NALM6 (cell line): ENCODE data around the gene SOX15.

- PRO-cap: no peak
These were observed 16.6 kb downstream of the CHRNB1 start for GRCh38 chr17:7461165-7462098.

DNA sequence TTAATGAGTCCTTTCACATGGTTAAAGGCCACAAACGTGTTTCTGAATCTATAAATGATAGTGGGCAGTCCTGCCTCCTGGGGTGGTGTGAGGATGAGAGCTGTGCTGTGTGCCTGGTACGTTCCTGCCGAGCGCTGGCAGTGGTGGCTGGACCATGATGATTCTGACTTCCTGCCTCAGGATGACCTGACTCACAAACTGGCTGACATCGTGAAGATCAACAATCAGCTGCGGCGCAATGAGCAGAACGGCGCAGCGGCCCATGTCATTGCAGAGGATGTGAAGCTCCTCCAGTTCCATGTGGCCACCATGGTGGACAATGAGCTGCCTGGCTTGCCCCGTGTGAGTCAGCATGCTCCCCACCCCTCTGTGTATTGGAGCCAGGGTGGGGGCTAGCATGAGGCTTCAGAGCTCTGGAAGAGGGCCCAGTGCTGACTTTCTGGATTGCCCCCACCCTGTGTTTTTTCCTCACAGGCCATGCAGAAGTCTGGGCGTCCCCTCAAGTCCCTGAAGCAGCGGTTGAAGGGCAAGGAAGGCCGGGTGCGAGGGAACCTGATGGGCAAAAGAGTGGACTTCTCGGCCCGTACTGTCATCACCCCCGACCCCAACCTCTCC, 16.0 kb downstream of the SLC35G6 start:
- PRO-cap: no peak

DNA sequence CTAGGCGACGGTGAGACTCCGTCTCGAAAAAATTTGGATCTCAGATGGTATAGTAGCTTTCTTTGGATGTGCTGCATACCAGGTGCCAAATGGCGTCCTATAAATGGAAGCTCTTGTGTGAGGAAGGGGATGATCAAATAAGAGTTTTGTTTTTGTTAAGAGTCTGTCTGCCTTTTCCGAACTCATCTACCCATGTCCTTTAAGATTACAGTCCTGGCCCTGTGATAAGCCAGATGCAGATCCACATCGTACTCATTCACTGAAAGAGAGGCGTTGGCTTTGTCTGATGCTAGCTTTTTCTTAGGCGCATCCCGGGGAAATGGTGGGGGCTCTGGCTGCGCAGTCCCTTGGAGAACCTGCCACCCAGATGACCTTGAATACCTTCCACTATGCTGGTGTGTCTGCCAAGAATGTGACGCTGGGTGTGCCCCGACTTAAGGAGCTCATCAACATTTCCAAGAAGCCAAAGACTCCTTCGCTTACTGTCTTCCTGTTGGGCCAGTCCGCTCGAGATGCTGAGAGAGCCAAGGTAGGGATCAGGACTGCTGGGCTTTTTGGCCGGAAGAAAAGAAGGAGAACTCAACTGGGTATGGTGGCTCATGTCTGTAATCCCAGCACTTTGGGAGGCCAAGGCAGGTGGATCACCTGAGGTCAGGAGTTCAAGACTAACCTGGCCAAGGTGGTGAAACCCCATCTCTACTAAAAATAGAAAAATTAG, 26.9 kb downstream of the SLC35G6 start:
- PRO-cap: no peak

GRCh38 chr17:7574961-7575270, 2.3 kb downstream of the EIF4A1 start:
- PRO-cap: no peak

GRCh38 chr17:7578482-7579034, 880 bp upstream of the CD68 start:
- PRO-cap: no peak

DNA sequence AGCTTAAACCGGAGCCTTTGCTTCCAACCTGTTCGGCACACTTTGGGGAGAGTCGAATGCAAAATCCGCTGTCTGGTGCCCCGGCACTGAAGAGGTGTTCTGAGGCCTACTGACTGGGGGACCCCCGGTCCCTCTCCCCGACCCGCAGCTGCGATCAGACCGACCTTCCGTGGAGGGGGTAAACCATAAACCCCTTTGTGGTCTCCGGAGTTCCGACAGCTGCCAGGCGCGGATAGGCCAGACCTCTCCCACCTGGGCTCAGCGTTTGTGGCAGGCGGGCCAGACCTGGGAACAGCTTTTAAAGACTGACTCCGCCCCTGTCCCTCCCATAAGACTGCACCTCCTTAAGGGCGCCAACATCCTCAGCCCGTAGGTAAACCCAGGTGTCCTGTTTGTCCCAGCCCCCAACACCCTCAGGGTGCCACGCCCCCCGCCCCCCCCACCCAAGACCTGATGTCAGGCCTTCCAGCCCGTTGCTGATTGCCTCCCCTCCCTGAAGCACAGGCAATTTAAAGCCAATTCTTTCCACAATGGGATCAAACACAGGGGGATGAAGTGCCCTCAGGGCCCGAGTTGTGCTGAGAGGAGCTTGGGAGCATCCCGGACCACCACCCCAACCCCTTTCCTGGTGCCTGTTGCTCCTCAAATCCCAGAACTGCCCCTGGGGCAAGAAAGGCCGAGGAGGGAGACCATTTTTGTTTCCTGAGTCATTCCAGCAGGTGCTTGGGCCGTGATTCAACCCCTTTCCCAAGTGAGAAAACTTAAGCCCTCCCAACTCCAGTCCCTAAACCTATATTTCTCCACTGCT, at the start of gene SOX15:
Gene SOX15, minus strand, starts transcription at position 272 of the 808 bp plus-strand sequence.
- PRO-cap: no peak

GRCh38 chr17:7595774-7596178, 5.9 kb upstream of the SOX15 start:
- PRO-cap: no peak

GRCh38 chr17:7847795-7848587, 6.9 kb upstream of the TMEM88 start:
- PRO-cap: no peak

- PRO-cap: no peak
These were observed 2.1 kb downstream of the CHD3 start for GRCh38 chr17:7890489-7891226.

DNA sequence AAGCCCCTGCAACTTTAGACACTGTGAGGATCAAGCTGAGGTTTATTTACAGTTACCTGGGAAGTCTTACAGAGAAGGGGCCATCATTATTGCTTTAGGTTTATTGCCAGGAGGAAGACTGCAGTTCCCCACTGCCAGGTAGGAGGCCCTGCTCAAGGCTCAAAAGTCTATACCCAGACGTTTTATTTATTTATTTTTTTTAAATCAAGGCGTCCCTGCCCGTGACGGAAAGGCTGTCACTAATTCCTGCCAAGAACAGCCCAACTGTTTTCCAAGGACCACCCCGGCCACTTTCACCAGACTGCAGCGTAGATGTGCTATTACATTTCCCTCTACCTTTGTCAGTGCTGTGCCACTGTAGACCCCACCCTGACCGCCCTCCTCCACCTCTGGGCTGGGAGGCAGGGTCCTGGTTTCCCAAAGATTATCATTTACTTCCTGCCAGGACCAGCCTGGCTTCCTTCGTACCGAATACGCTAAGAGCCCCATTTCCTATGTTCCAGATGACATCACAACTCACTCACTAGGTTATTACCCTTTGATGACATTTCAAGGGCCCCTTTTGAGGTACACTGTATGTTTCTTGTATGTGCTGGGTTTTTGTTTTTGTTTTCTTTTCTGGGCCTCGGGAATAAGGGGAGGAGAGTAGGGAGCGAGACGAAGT, 6.2 kb upstream of the RNF227 start:
- PRO-cap: no peak

DNA sequence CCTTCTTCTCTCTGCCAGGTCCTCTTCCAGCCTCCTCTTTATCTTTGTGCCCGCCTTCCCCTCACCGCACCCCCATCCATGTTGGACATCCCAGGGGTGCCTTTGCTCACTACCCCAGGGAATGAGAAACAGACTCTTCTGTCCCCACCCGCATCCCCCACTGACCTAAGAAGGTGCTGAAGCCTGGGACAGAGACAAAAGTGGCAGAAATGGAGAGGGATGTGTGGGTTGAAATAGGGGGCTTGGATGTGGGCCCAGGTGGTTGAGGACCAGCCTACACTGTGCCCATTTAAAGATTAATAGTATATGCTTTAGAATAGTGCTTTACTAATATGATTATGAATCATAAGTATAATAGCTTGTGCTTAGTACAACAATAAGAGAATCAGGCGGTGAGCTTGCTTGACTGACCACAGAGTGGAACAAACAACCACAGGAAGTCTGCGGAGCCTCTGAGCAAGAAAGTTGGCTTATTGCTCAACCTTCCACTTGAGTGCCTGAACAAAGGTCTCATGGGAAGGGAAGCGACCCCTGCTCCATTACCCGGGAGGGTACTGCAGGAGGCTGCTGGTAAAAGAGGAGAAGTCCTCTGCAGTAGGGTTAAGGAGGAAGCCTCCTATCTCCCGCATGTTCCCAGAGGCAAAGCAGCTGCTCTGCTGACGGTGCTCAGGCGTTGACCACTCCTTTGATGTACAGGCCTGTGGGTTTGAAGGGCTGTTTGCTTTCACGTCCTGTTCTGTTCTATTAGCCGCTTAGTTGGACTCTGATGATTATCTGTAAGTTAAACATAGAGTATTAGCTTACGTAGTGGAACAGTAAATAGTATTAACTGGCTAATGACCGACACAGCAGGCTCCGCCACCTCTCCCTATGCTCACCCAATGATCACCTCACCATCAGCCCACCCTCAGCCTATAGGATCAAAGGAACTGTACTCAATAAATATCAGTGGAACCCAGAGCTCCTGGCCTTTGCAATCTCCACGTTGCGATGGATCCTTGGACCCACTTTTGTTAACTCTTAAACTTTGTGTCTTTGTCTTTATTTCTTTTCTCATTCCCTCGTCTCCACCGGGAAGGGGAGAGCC, 17.4 kb downstream of the ALOX15B start:
- PRO-cap: bidirectional peak, plus-strand start at position 539 of the sequence, minus-strand start at position 431 of the sequence

- PRO-cap: no peak
These were observed 23.7 kb downstream of the ALOX15B start for GRCh38 chr17:8062321-8063137.

DNA sequence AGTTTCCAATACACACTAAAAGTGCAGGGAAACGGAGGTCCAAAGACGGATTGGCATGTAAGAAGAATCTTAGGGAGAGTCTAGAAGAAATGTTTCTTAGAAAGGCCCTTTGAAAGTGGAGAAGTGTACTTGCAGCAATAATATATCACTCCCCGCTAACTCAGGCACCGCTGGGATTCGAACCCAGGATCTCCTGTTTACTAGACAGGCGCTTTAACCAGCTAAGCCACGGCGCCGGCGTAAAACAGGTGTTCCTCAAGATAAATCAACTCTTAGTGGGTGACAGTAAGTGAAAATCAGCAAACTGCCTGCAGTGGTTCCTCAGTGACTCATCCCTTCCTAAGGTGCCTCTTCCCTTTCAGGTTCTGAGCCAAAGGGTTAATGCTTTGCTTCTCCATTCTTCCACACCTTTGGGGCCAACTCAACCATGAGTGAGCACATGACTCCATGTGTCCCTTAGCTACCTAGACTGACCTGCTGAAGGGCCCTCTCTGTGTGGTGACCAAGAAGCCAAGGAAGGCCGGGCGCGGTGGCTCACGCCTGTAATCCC, 12.8 kb downstream of the PER1 start:
- PRO-cap: bidirectional peak, plus-strand start at position 302 of the sequence, minus-strand start at position 239 of the sequence

DNA sequence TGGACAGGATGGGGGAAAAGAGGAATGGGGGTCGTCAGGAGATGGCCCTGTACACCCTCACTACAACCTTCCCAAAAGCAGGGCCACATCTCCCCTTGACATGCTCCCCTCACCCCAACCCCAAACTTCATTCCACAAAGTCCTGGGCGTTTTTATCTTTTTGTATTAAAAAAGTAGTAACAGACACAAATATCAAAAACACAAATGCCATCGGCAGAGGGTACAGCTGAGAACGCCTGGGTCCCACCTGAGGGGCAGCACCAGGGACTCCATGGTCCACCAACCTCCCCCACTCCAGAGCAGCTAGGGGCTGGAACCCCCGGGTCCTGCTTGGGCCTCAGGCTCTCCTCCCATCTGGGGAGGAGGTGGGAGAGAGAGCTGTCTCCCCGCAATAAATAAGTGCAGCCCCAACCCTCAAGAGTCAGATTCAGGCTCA, 11.9 kb downstream of the PER1 start:
- PRO-cap: no peak

DNA sequence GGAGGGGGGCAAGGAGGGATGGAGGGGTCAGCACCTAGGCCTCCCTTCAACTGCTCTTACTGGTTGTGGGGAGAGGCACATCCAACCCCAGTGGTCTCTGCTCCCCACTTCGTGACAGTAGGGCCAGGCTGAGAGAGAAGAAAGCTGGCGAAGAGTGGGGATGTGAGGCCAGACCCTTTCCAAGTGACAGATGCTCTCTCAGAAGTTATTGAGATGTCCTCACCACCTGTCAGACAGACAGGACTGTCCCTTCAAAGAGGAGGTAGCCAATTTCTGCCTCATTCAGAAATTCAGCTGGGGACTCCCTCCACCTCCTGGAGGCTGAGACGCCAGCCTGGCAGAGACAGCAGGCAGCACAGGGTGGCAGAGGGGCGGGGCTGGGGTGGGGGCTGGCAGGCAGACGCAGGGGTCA, 9.4 kb downstream of the PER1 start:
- PRO-cap: no peak

DNA sequence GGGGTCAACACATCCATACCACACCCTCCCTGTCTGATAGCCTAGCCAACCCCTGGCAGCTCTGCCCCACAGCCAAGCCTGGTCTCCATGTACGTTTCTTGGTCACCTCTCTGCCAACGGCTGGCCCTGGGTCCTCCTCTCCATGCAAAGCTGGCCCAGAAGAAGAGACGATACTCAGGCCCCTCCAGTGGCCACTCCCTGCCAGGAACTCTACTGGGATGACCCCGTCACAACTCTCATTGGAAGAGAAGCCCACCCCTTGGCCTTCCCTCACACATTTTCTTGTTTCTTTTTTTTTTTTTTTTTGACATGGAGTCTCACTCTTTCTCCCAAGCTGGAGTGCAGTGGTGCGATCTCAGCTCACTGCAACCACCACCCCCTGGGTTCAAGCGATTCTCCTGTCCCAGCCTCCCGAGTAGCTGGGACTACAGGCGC, 7.2 kb downstream of the PER1 start:
- PRO-cap: no peak

DNA sequence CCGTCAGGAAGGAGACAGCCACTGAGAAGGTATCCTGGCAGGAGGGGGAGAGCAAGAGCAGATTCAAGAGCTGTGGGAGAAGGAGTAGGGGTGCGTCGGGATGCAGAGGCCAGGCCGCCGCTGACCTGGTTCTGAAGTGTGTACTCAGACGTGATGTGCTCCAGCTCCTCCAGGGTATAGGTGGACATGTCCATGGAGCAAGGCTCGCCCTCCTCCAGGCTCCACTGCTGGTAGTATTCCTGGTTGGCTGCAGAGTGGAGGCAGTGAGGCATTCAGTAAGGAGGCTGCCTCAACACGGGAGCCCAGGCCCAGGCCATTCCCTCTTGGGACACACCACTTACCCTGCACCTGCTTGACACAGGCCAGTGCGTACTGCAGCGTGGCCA, 2.6 kb downstream of the PER1 start:
- PRO-cap: no peak

DNA sequence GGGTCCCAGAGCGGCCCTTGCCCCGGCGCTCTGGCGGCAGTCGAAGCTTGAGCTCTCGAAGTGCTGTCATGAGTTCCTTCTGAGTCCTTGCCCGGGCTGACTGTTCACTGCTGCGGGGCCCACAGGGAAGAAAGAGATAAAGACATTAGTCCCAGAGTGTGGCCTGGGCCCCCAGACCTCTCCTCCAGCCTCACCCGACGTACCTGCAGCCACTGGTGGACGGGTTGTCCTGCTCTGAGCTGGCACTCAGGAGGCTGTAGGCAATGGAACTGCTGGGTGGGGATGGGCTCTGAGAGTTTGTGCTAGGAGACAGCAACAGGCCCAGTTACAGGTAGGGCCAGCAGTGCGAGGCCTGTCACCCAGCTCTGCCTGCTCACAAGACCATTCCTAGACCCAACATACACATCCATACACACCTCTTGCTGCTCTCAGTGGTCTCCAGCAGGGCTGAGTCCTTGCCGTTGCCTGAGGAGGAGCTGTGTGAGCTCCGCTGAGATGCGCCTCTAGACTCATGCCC, 2.1 kb downstream of the PER1 start:
- PRO-cap: no peak

DNA sequence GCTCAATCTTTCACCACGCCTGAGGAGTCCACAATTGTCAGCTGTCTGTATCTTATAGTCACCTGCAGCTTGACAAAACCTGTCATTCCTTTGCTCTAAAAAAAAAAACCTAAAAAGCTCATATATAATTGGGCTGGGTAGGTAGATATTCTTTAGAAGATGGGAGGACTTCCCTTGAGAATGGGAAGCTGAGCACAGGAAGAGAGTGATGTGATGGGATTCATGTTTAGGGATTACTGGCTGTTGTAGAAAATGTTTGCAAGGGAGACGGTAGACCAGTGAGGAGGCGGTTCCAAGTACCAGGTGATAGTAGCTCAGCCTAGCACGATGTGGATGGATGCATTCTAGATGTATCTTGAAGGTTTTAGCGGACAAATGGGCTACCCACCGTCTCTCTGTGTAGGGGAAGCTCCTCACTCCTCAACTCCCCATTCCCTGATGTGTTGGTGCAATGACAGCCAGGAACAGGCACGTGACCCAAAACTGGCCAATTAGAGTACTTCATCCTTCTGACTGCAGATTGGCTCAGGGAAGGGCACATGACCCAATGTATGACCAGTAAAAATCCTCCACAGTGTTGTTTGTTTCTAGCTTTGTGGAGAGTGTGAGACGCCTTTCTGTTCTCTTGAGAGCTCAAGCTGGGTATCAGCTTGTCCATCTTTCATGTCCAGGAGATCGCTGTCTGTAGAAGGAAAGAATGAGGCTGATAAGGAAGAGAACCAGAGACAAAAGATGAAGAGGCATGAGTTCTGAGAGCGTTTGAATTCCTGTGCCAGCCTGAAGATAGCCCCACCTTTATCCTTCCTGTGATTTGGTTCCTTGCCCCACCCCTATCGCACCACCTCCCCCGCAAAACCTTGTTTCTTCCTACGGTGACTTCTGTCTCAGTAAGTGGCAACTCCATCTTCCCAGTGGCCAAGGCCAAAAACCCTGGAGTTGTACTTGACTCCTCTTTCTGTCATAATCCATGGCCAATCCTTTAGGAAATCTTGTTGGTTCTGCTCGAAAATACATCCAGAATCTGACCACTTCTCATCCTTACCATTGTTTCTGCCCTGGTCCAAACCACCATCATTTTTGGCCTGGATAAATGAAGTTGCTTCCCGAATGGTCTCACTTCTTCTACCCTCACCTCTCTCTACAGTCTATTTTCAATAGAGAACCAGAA, 2.2 kb upstream of the BORCS6 start:
- PRO-cap: bidirectional peak, plus-strand start at position 588 of the sequence, minus-strand start at position 440 of the sequence

GRCh38 chr17:8417732-8418155, 17.9 kb upstream of the NDEL1 start:
- PRO-cap: no peak